Keratinocyte (primary cell): Measurements from ENCODE around the gene CMIP.

DNA sequence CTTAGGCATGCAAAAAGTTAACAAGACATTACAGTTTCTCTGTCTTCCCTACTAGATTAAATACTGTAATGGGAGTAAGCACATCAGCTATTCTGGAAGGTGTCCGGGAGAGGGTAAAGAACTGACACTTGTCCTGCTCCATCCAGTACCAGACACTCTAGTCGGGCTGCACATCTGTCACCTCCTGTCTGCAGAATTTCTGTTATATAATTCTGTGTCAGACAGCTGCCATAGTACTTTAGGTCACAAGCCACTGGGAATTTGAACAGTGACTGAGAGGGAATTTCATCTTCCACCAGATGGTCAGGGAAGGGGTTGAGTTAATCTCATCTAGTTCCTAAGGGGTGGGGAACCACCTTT, 58.6 kb upstream of the NUDT7 start:
CAGE:
- cytosol, long polyA minus RNA: no peak
- cytosol, long polyA plus RNA: no peak
- long polyA plus RNA: no peak
- nucleus, long polyA minus RNA: no peak
- nucleus, long polyA plus RNA: no peak

DNA sequence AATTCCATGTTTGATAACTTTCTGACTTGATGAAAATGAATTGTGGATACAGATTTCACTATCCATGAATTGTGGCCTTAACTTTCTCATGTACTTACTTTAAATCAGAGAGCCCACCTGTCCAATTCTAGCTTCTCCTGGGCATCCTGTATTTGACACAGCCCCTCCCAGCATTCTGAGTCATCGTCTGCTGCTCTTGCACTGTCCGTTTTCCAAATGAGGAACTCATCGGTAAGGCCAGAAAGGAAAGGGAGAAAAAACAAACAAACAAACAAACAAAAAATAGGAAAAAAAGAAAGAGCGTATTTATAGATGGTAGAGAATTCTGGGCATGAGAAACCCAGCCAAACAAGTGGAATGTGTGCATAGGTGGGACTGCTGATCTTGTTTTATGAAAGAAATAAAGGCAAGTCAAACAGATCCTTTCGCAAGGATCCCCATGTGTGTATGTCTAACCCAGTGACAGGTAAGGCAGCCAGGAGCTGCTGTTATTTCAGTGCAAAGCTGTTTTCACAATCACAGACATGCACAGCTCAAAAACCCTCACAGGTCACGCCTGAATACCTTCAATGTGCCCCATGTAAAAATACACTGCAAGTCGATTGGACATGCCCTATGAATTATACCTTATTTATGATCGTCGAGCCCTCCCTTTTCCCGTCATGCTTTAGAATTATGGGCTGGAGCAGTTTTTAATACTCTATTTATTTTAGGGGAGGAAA, 361.8 kb downstream of the WWOX start:
CAGE:
- cytosol, long polyA minus RNA: no peak
- cytosol, long polyA plus RNA: no peak
- long polyA plus RNA: no peak
- nucleus, long polyA minus RNA: no peak
- nucleus, long polyA plus RNA: no peak

DNA sequence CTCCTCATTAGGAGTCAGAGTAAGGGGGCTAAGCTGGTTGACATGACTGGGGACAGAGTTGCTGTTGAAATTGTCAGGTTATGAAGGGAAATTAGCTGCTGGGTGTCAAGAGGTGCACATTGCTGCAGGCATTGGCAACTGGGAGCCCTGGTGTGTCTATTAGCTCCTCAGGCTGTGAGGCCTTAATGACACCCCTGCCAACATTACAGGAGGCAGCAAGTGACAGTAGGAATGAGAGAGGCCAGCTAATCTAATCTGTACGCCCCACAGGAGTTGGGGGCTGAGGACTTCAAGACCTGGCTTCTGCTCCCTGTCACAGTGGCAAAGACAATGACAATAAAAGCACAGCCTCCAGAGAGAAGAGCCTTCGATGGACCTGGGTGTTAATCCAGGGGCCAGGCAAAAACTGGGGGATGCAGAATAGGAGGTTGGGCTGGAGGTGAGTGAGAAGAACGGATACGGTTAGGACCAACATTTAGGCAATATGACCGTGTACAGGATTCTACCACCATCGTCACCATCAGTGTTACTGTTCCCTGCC, 728.5 kb downstream of the WWOX start:
CAGE:
- cytosol, long polyA minus RNA: no peak
- cytosol, long polyA plus RNA: no peak
- long polyA plus RNA: no peak
- nucleus, long polyA minus RNA: no peak
- nucleus, long polyA plus RNA: no peak

DNA sequence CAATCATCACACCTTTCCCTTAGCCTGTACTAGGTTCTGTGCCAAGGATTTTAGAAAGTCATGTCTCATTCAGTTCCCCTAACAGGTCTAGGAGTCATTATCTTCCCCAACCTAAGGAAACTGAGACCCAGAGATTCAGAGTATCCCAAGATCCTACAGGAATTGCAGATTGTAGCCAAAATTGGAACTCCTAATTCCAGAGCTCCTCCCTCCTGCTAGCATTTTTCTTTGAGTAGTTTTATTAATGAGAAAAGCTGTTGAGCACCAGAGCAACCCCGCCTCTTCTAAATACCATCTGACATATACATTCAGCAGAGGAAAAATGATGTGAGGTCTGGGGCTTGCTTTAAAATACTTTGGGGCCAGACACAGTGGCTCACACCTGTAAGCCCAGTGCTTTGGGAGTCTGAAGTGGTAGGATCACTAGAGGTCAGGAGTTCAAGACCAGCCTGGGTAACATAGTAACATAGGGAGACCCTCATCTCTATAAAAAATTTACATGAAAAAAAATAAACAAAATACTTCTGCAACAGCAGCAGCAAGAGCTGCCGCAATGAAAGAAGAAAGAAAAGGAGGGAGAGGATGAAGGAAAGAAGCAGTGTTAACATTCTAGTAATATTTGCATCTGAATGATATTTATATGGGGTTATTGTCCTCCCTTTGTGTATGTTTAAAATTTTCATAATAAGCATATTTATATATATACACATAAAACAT, 730.3 kb downstream of the WWOX start:
CAGE:
- cytosol, long polyA minus RNA: no peak
- cytosol, long polyA plus RNA: no peak
- long polyA plus RNA: no peak
- nucleus, long polyA minus RNA: no peak
- nucleus, long polyA plus RNA: no peak

DNA sequence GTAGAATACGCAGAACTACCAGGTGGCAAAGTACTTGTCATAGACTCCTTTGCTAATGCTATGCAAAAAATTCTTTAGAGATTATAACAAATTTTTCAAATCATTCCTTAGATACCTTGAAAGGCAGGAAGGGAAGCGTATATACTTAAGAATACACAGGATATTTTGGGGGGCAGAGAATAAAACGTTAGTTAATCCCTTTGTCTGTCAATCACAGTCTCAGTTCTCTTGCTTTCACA, 388.3 kb downstream of the MAF start:
CAGE:
- cytosol, long polyA minus RNA: start-site peak on the plus strand centred at position 174 of the sequence, 8 bp wide, 7 reads
- cytosol, long polyA plus RNA: no peak
- long polyA plus RNA: no peak
- nucleus, long polyA minus RNA: no peak
- nucleus, long polyA plus RNA: no peak

GRCh38 chr16:79272288-79272794, 328.2 kb downstream of the MAF start:
CAGE:
- cytosol, long polyA minus RNA: no peak
- cytosol, long polyA plus RNA: no peak
- long polyA plus RNA: no peak
- nucleus, long polyA minus RNA: no peak
- nucleus, long polyA plus RNA: no peak

DNA sequence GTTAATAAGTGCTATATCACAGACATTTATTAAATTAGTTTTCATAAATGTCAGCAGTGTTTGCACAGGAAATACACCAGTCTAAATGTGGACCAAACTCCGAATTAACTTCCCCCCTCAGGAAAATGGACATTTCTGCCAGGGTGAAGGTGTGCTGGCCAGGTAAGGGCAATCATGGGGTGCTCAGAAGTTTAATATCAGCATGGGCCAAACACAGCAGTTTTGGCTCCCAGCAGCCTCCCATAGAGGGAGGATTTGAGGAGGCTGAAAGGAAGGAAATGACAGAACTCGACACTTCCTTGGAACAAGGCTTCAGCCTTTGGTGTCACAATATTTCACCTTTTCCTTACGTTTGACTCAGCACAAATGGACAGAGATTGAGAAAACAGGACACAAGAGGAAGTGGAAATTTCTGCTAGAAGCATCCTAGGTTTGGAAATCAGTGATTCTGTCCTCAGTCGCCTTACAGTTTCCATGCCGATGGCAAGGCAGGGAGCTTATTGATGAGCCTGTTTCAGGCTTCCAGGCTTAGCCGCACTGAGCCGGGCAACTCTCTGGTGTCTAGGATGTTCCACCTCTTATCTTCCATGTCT, 181.4 kb downstream of the MAF start:
CAGE:
- cytosol, long polyA minus RNA: no peak
- cytosol, long polyA plus RNA: no peak
- long polyA plus RNA: no peak
- nucleus, long polyA minus RNA: no peak
- nucleus, long polyA plus RNA: no peak

CAGE:
- cytosol, long polyA minus RNA: no peak
- cytosol, long polyA plus RNA: no peak
- long polyA plus RNA: no peak
- nucleus, long polyA minus RNA: no peak
- nucleus, long polyA plus RNA: no peak
Observed at GRCh38 chr16:79438330-79438836, 162.2 kb downstream of the MAF start.

GRCh38 chr16:79597102-79597962, 3.2 kb downstream of the MAF start:
CAGE:
- cytosol, long polyA minus RNA: start-site peak on the minus strand at chr16:79597269-79597302, 5 reads; start-site peak on the minus strand at chr16:79597409-79597459, 16 reads; start-site peak on the minus strand at chr16:79597776-79597860, 11 reads
- cytosol, long polyA plus RNA: no peak
- long polyA plus RNA: no peak
- nucleus, long polyA minus RNA: start-site peak on the minus strand at chr16:79597391-79597412, 19 reads; start-site peak on the minus strand at chr16:79597774-79597863, 18 reads
- nucleus, long polyA plus RNA: no peak

DNA sequence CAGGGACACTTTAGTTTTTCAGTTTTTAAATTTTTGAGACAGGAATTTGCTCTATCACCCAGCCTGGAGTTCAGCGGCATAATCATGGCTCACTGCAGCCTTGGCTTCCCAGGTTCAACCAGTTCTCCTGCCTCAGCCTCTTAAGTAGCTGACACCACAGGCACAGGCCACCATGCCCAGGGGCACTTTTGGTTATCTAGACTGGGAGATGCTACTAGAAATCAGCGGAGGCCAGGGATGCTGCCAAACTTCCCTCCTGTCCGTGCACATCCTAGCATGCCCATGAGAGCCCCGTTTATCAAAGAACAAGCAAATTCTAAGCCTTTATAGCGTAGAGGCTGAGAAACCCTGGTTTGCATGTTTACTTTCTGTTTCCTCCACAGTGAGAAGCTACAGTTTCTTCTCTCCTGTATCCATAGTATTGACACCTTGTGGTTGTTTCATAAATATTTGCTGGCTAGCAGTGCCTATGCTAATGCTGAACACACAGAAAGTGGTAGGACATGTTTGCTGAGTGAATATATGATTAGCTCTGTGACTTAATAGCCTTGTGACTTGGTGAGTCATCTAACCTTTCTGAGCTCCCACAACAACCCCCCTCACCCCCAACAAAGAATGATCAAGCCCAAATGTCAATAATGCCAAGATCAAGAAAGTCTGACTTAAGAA, 39.2 kb upstream of the MAF start:
CAGE:
- cytosol, long polyA minus RNA: no peak
- cytosol, long polyA plus RNA: no peak
- long polyA plus RNA: no peak
- nucleus, long polyA minus RNA: no peak
- nucleus, long polyA plus RNA: no peak

DNA sequence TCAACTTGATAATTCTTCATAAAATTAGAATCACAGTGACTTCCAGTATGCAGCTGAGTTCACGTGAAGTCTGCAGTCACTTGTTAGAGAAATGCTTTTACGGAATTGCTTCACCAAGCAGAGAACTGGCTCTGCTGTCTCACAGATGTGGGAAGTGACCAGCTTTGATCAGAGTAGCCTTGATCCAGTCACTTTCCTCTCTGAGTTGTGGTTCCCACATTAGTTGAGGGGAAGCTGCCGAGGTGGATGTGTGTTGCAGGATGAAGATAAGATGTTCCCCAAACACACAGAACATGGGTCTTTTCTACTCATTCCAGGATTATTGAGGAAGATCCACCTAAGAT, 168.7 kb upstream of the MAF start:
CAGE:
- cytosol, long polyA minus RNA: no peak
- cytosol, long polyA plus RNA: no peak
- long polyA plus RNA: no peak
- nucleus, long polyA minus RNA: no peak
- nucleus, long polyA plus RNA: no peak

DNA sequence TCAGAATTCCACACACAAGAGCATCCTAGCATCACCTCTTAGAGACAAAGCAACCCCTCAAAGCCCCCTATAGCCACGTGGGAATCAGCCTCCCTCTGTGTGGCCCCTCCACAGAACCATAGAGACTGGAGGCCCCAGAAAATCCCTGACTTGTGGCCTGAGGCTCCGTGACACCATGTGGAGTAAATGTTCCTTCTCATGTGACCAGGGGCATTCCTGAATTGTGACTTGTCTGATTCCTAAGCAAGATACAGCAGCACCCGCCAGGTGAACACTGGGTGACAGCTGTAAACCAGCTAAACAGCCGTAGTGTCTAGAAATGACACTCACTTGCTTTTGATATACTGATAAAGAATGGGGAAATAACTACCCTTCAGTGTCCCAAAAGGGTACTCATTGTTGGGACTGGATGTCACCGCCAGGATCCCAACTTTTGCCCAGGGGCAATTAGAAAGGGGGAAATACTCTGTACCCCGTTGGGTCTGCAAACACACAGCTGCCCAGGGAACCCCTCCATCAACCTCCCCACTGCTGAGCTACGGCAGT, 79.1 kb downstream of the DYNLRB2 start:
CAGE:
- cytosol, long polyA minus RNA: no peak
- cytosol, long polyA plus RNA: no peak
- long polyA plus RNA: no peak
- nucleus, long polyA minus RNA: no peak
- nucleus, long polyA plus RNA: no peak

DNA sequence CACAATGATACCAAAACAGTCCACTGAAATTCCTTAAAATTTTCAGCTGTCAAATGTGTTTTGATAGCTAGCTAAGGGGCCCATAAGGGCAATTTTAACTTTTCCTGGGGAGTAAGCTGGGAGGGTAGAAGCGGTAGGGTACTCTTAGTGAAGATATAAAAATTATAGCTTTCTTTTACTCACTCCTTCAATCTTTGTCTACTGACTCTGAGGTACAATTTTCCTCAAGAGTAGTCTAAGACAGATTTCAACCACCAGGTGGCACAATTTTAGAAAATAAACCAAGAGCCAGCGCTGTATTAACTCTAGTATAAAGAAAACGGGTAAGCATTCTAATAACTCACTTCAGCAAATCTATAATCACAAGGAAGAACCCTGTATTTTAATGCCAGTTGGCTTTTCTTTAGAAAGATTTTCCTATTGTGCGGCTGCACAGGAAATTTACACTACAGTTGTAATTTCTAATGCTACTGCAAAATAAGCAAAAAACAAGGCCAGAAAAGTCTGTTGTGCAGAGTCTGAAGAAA, 2.1 kb downstream of the CMC2 start:
CAGE:
- cytosol, long polyA minus RNA: no peak
- cytosol, long polyA plus RNA: no peak
- long polyA plus RNA: no peak
- nucleus, long polyA minus RNA: no peak
- nucleus, long polyA plus RNA: no peak

DNA sequence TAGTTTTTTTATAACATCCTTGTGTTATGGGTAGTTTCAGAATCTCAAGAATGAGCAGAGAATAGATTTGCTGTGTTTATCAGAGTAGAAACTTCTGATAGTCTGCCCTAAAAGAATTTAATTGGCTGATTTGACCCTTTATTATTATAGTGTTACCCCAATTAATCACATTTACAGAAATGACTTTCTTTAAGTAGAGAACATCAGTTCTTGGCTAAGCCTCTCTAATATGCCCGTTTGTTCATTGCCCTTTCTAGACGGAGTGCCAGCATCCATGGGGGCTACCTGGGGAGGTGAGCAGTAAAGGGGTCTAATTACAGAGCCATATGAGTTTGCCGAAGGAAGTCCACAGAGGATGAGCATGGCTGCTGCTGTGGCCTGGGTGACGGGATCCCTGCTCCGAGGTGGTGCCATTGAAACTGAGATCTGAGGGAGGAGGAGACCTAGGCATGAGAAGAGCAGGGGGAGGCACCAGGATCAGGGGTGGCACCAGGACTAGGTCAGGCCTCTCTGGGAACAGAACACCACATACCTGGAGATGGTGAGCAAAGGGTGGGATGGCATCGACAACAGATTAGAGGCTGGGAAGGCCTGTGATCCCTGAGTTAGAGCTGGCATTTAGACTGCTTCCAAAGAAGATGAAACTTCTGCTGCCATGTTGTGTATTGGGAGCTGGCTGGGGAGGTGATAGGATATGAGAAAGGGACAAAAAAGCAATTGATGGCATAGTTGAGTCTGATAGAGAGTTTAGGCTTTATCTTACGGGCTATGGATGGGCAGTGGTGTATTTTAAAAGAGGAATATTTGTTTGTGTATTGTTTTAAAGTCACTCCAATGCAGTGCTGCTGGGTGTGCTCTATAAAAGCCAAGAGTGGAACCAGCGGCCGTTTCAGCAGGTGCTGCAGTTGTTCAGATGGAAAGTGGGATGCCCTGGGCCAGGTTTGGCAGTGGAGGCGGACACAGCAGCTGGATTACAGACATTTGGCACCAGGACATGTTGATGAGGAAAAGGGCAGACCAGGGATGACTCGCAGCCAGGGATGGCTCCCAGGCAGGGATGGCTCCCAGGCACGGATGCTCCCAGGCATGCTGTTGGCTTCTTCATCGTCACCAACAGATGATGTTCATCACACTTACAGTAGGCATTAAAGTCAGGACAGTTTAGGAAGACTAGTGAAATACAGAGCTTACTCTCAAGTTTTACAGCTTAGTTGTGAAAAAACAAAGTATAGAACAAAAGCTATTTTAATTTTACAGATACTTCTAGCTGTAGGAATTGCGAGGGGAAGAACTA, 9.7 kb downstream of the GAN start:
CAGE:
- cytosol, long polyA minus RNA: no peak
- cytosol, long polyA plus RNA: no peak
- long polyA plus RNA: no peak
- nucleus, long polyA minus RNA: start-site peak on the plus strand centred at position 602 of the sequence, 401 bp wide, 7 reads
- nucleus, long polyA plus RNA: no peak

CAGE:
- cytosol, long polyA minus RNA: no peak
- cytosol, long polyA plus RNA: no peak
- long polyA plus RNA: no peak
- nucleus, long polyA minus RNA: no peak
- nucleus, long polyA plus RNA: no peak
Observed at GRCh38 chr16:81340737-81341430, 26.1 kb downstream of the GAN start.

DNA sequence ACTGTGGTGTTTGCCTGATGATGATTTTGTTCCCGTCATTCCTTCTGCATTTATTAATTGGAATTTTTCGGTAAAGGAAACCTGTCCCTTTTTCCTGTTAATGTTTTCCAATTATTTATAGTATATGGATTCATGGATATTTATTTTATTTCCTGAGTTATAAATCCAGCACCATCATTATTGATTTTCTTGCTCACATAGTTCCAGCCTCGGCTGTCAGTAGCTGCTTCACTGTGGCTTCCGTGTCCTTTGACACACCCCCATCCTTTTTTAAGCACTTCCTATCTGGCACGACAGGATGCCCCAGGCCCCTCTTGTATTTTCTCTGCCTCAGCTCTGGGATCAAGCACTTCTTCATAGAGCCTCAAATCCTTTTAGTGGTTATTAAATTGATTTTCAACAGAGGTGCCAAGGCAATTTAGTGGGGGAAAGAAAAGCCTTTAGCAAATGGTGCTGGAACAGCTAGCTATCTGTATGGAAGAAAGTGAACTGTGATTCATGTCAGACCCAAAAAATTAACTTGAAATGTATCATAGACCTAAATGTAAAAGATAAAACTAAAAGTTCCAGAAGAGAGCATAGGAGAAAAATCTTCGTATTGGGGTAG, 59.8 kb downstream of the GAN start:
CAGE:
- cytosol, long polyA minus RNA: no peak
- cytosol, long polyA plus RNA: no peak
- long polyA plus RNA: no peak
- nucleus, long polyA minus RNA: no peak
- nucleus, long polyA plus RNA: no peak

CAGE:
- cytosol, long polyA minus RNA: no peak
- cytosol, long polyA plus RNA: no peak
- long polyA plus RNA: no peak
- nucleus, long polyA minus RNA: no peak
- nucleus, long polyA plus RNA: no peak
Observed at GRCh38 chr16:81444067-81444899, at the start of gene CMIP. Gene CMIP, plus strand, starts transcription at chr16:81444808.

CAGE:
- cytosol, long polyA minus RNA: no peak
- cytosol, long polyA plus RNA: no peak
- long polyA plus RNA: no peak
- nucleus, long polyA minus RNA: no peak
- nucleus, long polyA plus RNA: no peak
Observed at GRCh38 chr16:81457536-81458163, 13.0 kb downstream of the CMIP start.

DNA sequence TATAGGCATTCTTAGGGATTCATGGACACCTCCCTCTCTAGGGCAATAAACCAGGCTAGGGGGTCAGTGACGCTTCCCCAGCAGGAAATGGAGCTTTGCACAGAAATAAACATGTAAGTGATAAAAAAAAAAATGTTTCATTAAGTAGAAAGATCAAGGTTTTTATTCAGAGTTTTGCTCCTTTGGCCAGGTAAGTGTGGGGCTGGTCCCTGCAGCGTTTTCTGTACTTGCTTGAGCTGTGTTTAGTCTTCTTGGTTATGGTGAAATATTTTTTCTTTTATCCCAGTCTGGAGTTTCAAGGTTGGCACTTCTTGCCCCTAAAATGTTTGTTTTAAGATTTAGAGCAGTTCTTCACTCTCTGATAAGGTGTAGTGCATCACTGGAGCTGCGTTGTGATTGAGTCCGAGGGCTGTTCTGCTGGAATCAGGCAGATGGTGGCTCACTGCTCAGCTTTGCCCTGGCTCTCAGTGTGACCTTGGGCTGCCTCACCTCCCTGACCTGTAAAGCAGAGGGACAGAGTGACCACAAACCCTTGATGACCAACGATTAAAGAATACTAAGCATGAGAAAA, 17.9 kb downstream of the CMIP start:
CAGE:
- cytosol, long polyA minus RNA: no peak
- cytosol, long polyA plus RNA: no peak
- long polyA plus RNA: no peak
- nucleus, long polyA minus RNA: no peak
- nucleus, long polyA plus RNA: no peak

CAGE:
- cytosol, long polyA minus RNA: no peak
- cytosol, long polyA plus RNA: no peak
- long polyA plus RNA: no peak
- nucleus, long polyA minus RNA: no peak
- nucleus, long polyA plus RNA: no peak
Observed at GRCh38 chr16:81473436-81474087, 29.0 kb downstream of the CMIP start.